ENCODE measurements around a stretch of chr16.

DNA sequence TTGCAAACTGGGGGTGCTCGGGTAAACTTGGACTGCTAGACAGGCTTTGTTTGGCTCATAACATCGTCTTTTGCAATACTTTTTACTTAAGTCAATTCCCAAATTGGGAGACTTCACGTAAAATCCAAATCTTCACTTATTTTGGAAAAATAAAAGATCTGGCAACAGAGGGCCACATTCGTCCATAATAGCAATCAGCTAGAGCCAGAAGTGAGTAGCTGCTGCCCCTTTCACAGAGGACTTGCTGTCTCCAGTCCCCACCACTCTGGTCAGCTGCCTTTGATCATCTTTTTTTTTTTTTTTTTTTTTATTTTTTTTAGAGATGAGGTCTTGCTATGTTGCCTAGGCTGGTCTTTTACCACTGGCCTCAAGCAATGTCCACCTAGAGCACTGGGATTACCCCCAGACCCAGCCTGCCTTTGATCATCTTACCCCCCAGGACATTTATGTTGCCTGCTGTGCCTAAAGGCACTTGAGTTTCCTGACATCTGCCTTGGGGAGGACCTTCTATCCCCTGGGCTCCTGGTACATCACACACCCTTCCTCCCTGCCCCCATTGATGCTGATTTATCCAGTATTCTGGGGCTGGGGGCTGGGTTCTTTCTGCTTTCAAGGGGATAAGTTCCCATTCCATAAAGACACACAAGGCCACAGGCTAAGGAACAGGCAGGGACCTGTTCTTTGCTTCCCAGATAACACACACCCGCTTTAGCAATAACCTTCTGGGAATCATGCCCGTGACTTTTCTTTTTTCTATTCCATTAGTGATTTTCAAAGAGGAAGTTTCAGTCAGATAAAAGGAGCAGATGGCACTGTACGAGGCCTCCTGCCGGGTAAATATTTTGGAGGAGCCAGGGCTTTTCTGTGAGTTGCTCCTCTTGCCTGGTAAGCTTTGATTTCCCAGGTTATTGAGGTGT lies 30.4 kb downstream of the CHD9 start:
- PRO-cap: no peak

- PRO-cap: no peak
These were observed 77.1 kb downstream of the CHD9 start for GRCh38 chr16:53131803-53132353.

GRCh38 chr16:53780090-53780400 lies 76.1 kb downstream of the FTO start:
- PRO-cap: no peak

DNA sequence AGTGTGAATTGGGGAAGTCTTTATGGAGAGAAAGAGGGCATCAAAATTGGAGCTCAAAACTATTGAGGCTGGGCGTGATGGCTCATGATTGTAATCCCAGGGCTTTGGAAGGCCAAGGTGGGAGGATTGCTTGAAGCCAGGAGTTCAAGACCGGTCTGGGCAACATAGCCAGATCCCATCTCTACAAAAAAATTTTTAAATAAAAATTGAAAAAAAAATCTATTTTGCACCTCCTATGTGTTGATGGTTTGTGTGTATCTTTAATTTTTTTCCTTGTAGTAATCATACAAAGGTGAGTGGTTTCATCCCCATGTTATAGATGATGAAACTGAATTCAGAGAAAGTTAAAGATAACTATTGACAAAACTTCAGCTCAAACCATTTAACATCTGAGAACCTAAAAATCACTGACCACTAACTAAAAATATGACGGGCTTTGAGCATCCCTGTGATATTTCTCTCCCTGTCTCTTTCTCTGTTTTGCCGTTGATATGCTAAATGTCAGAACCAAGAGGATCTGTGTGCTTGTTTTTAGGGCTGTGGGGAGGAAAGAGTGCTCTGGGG lies 251.9 kb downstream of the FTO start:
- PRO-cap: no peak

- PRO-cap: no peak
These were observed 289.2 kb downstream of the IRX3 start for GRCh38 chr16:53997465-53997784.

GRCh38 chr16:54284253-54284797 lies 2.3 kb downstream of the IRX3 start:
- PRO-cap: no peak

DNA sequence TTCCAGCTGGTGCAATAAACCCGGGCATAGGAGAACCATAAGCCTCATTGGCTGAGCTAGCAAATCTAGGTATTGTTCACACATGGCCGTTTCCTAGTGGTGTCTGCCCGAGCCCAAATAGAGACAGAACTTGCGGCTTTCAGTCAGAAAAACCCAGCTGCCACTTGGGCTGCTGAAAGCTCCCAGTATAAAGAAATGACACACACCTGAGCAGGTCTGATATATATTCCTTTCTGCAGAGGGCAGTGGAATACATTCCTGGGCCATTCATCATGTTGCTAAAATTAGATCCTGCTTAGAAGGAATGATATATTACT lies 83.9 kb upstream of the IRX5 start:
- PRO-cap: no peak

DNA sequence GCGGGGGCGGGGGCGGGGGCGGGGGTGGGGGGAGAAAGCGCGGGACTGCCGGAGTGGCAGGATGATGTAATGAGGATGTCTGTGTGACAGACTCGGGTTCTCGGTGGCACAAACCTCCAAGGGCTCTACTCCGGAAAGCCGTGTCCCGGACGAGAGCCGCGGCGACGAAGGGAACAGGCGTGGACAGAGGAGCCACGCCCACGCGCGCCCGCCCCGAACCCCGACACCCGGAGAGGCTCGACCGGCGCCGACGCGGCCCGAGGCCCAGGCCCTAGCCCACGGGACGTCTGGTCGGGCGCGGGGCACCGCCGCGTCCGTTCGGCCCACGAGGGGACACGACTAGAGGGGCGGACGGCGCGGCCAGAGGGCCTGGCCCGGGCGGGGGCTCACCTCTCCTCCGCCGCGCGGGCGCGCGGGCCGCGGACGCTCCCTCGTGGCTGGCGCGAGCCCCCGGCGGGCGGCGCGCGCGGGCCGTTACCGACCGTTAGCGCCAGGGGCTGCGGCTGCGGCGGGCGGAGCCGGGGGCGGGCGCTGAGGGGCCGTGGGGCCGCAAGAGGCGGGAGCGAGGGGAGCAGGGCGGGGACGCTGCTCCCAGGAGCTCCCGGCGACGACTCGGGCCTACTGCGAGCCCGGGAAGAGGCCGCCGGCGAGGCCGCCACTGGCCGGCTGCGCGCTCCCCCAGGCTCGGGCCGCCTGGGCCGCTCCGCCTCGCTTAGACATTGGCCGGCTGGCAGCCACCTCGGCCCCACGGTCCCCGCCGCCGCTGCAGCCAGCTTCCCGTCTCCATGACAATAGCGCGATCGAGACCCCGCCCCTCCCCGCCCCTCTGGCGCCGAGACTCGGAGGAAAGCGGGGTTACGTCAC lies 2.1 kb upstream of the IRX5 start:
- PRO-cap: no peak

DNA sequence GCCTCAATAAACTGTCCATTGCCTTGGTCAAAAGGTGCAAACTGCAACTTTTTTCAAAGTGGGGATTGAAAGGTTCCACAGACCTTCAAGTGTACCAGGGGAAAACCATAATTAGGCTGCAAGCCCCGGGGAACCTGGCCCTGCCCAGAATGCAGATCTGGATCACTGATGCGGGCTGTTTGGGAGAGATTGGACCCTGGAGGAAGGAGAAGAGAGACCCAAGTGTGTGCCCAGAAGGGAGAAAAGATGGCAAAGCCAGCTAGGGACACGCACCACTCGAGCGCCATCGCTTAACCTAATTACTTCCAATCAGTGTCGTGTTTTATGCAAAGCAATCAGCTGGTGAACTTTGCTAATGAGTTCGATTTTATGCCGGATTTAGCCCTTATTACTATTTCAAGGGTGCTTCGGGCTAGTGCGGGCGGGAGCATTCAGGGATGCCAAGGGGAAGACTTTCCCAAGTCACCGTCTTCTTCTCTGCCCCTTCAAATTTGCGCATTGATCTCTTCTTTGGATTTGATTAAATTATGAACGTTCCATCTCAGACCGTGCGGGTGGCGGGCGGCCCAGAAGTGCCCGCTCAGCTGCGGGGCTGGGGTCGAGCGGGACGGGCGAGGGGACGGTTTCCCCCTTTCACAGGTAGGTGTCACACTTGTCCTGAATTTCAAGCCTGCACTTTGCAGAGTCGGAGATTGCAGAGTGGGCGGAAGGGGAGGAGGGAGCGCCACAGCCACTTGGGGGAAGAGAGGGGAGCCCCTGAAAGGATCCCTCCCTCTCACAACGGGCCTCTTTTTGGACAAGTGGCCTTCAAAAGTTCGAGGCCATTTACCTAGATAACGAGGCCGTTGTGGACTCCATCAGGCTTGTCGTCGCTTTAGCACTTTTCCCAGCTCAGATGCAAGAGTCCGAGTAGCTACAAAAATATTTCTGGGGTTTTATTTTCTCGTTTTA lies 4.1 kb downstream of the IRX5 start:
- PRO-cap: no peak

- PRO-cap: no peak
These were observed 5.5 kb downstream of the IRX5 start for GRCh38 chr16:54936172-54936467.

DNA sequence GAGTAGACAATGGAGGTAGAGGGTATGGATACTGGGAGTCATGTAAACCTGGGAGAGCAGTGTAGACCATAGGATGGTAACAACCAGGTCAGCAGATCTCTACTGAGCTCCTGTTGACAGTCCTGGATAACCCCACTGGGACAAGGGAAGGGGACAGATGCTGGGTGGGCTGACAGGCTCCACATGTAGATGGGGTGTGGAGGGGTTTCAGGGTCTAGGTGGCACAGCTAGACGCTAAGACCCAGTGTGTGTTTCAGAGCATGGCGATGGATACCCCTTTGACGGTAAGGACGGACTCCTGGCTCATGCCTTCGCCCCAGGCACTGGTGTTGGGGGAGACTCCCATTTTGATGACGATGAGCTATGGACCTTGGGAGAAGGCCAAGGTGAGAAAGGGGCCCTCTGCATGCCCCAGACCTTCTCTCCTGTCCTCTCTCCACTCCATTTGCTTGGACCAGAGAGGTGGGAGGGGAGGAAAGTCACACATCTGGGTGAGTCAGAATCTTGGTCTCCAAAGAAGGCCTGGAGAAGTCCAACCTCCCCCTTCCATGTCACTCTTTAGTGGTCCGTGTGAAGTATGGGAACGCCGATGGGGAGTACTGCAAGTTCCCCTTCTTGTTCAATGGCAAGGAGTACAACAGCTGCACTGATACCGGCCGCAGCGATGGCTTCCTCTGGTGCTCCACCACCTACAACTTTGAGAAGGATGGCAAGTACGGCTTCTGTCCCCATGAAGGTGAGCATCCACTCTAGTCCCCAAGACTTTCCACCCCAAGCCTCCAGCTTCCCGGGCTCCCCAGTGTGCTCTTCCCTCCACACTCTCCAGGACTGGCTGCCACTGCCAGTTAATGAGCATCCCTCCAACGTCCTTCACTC lies 6.3 kb downstream of the MMP2 start:
- PRO-cap: no peak

GRCh38 chr16:55494821-55495589 lies 13.9 kb upstream of the LPCAT2 start:
- PRO-cap: no peak

DNA sequence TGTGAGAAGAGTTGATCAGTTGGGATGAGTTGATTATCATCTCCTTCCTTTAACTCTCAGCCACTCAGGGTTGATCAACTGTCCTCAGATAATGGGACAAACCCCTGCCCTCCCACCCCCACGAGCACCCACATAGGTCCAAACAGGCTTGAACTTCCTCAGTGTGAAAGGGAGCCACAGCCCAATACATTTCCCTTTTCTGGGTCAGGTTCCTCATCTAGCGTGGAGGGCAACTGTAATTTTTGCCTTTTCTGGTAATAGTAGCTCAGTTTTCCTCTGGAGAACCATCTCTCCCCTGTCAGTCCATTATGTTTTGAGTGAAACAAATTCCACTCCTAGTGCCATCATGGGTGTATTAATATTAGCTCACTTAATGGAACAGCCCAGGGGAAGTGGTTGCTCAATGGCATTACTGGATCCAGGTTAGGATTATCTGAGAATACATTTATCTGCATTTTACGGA lies 544 bp upstream of the LPCAT2 start:
- PRO-cap: no peak

DNA sequence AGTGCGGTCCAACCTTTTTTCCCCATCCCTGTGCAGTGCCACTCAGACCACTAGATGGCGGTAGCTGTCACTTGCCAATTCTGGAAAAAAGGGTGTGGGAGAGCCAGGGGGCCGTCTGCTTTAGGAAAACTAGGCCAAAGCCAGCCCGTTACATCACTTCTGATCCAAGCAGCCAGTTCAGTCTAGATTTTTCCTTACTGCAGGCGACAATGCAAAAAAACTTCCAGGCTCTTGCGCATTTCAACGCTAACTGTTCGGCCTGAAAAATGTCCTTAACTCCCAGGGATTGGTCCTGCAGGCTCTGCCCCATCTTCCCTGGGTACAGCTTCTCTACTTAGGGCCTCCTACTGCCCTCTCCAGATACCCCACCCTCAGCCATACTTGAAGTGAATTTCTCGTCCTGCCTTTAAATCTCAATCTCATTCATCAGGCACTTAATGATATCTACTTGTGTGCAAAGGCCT lies 69.3 kb upstream of the CES5A start:
- PRO-cap: no peak

DNA sequence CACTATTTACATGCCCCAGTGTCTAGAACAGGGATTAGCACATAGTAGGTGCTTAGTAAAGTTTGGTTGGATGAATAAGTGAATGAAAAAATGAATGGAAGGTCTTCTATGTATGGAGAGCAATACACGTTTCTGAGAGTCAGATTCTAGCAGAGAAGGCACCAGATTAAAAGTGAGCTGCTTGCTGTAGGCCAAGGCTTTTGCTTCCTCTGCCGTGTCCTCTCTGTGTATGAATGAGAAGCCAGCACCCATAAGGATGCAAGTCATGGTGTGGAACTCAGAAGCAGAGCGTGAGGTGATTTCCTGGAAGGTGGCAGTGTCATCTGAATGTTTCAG lies 42.0 kb downstream of the GNAO1 start:
- PRO-cap: no peak

GRCh38 chr16:56278978-56279792 lies 87.9 kb downstream of the GNAO1 start:
- PRO-cap: no peak

DNA sequence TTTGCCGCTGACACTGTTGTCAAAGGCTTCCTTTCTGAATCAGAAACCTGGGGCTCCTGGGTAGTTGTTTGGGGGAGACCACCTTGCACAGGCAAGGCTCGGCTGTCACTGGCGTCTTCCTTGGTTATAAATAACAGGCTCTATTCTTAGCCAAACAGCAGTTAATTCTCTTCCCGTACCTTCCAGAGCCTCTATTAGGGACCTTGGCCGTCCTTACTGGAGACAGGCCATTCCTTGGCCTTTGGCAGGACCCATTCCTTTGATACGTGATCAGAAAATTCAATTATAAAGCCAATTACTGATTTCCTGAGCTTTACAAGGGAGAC lies 104.5 kb downstream of the GNAO1 start:
- PRO-cap: no peak

DNA sequence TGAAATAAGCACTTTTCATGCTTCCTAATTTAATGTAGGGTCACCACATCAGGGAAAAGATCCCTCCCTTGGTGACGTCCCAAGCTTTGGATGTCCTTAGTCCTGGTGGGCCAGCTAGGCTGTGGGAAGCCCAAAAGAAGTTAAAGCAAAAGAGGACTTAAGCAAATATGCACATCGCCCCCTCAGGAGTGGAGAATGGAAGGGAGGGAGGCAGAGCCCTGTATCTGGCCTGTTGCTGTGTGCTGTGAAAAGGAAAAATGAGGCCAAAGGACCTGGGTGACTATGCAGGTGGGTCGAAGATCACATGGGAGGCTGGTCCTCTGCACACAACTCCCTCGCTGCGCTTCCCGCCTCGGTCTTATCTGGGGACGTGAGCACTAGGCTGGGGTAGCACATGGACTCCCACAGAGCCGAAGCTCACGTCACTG lies 4.4 kb downstream of the MT1A start:
- PRO-cap: no peak

GRCh38 chr16:56670025-56670544 lies 471 bp downstream of the MT1H start:
- PRO-cap: no peak

GRCh38 chr16:56689189-56689697 lies 7.0 kb downstream of the MT1X start:
- PRO-cap: no peak